Right cardiac atrium (tissue), 1 donor: ENCODE data around the genes ALOX5, SYT15B and MAPK8.

DNA sequence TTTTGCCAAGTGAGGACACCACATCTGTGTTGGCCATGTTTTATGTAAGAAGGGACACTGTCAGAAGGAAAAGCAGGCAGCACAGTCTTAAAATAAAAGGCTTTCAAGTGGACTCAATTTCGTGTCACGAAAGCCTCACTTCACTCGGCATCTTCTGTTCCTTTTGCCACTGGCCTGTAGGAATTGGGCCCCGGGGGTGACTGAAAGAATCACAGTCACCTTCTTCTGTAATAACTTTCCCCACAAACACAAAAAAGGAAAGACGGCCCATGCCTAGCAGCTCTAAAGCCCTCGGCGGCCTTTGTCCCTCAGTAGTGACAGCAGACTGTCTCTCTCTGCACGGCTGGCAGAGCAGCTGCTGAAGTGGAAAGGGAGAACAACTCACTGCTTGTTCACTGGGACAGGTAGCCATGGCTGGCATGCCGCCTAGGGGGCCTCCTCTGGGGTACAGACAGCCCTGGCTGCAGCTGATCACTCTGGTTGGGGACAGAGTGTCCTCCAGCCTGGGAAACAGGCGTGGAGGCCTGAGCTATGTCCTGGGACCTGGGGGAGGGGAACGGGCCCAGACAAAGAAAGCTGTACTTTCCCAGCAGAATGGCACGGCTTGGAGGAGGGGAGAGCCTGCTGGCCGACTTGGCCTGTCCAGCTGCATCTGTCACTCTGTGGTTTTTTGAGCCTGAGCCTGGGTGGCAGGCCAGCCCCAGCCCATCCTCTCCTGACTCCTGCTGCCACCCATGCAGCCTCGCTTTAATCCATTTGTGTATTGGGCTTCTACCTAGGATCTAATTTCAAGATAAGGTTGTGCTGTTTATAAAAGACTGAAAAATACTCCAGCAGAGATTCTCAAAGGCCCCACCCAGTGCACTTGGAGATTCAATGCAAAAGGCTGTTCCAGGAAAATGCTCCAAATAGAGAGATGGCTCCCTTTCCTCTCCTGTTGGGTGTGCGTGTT is 4.5 kb downstream of the RASSF4 start:
- PRO-cap: bidirectional peak, plus-strand start at position 301 of the sequence, minus-strand start at position 327 of the sequence; bidirectional peak, plus-strand start at position 479 of the sequence, minus-strand start at position 478 of the sequence

DNA sequence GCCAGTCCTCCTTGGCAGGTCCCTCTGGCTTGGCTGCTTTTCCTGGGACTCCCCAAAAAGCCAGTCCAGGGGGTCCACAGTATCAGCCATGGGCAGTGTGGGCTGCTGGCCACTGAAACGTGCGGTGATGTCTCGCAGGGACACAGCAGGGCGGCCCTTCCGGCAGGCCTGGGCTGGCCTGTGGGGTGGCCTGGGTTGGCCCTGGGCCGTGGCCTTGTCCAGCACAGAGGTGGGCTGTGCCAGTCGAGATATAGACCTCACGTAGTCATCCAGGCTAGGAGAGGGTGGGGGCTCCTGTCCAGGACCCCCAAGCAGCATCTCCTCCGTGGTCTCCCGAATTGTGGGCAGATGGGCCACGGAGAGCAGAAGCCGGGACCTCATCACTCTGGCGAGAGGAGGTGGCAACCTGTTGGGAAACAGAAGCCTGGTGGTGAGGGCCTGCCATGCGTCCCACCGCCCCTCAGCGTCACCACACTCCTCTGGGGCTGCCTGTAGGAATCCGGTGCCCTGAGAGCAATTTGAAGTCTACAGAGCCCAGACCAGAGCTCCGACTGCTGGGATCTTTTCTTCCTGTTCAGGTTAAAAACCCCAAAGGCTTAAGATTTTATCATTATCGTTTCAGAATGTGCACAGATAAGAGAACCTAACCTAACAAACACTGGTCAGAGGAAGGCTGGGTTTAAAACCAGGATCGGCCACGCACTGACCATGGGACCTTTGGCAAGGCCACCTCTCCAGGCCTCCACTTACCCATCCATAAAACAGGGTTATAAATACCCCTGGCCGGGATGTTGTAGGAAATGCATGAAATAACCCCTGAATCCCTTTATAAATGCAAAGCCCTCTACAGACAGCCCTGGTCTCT is 727 bp downstream of the DEPP1 start:
- PRO-cap: no peak

DNA sequence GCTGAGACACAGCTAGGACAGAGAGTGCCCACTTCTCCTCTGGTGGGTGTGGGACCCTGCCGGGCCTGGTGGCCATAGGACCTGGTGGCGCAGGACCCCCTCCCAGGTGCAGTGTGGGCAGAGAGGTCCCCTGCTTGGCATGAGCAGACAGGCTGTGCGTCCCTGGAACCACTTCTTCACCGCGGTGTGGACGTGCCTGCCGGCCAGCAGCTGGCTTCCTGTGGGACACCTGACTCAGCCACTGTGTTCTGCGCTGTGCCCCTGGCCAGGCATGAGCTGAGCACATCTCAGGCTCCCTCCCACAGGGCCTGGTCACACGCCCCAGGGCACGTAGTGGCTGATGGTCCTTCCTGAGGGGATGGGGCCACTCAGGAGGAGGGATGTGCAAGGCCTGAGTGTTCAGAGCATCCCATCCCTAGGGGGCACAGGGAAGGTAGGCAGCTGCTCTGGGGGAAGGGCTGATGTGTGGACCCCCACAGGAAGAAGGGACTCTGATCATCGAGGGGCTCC is 3.5 kb upstream of the DEPP1 start:
- PRO-cap: no peak

DNA sequence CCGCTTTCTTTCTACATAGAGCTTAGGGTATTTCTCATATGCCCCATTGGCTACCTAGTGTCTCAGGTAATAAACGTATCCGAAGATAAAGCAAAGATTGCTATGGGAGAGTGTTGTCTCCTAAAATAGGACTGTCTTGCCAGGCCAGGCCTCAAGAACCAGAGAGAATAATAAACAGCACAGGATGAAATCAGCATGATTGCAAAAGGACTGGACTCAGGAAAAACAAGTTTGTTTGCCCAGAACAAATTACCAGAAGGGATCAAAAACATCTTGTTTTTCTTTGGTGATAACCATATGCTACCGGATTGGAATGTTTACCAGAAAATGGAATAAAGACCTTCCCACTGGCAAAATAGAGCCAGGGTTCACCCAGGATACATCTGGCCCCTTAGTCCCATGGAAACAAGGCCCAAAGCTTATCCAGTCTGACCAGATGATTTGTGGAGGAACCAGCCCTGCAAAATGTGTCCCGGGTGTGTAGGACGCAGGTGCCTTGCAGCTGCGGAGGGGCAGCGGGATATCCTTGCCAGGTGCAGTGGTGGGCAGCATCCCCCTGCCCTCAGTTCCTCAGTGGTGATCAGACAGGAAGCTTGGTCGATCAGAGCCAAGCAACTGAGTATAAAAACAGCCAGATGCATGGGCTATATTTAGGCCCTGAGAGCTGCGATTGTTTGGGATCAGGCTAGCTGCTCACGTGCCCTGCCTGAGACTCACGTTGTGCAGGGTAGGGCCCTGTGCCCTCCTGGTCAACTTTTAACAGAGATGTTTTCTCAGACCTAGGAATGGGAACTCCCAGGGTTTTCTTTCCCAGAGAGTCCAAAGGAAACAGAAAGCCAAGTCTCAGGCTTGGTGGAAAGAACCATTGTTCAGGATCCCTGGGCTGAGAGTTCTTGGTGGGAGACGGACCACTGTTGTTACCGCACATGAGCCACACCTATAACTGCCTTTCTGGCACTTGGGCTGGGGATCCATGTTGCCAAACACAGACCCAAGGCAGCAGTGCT is 4.6 kb upstream of the ZNF22 start:
- PRO-cap: bidirectional peak, plus-strand start at position 709 of the sequence, minus-strand start at position 617 of the sequence

- PRO-cap: bidirectional peak, plus-strand start at chr10:45374191, minus-strand start at chr10:45374068
These were observed at the start of gene ALOX5 for GRCh38 chr10:45373502-45374468. Gene ALOX5, plus strand, starts transcription at chr10:45374216.

- PRO-cap: no peak
These were observed 72.5 kb downstream of the ALOX5 start for GRCh38 chr10:45446603-45446905.

DNA sequence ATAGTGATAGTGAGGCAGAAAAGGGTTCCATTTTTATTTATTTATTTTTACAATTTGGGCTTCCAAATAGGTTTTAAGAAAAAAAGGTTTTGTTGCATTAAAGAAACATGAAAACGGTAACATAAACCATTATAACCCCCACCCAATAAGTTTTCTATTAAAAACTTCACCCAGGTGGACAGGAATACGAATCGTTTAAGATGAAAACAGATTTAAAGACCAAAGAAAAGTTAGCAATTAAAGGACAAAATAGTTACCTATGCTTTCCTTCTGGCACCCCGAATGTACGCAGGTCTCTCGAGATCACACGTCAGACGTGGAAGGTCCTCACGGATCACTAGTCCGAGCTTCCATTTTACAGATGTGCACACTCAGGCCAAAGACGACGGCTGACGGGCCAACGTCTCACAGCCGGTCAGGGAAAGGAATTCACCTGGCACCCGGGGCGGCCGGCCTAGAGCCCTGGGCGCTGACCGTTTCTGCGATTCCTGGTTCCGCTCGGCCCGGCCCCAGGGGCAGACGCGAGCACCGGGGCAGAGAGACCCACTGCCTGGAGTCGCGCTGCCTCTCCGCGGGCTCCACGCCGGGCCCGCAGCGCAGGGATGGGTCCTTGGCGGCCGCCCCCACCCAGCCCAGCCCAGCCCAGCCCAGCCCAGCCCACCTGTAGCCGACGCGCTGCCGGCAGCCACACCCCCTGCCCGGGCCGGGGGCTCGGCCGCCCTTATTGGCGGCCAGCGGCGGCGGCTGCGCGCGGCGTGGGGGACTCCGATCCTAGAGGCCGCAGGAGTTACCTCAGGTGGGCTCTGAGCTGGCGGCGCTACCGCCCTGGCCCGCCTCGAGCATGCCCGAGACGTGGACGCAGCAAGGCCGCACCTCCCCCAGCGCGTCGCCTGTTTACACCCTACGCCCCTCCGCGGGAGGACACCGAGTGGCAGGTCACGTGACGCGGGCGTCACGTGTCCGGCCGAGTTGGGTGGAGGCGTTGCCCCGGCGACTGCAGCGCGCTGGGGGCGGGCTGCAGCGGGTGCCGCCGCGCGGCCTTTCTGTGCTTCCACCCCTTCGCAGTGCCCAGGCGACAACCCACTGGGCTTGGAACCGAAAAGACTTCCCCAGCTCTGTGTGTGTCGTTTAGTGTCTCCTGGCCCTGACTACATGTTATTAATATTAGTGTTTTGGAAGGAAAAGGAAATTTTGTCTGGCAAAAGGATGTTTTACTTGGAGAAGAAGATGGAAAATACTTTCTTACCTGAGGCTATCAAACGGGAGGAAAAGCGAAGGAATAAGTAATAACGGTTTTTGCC is 59.3 kb upstream of the MARCHF8 start:
- PRO-cap: unidirectional peak, plus-strand start at position 358 of the sequence; bidirectional peak, plus-strand start at position 999 of the sequence, minus-strand start at position 930 of the sequence

GRCh38 chr10:45969718-45970073 is 2.6 kb upstream of the TIMM23 start:
- PRO-cap: no peak

DNA sequence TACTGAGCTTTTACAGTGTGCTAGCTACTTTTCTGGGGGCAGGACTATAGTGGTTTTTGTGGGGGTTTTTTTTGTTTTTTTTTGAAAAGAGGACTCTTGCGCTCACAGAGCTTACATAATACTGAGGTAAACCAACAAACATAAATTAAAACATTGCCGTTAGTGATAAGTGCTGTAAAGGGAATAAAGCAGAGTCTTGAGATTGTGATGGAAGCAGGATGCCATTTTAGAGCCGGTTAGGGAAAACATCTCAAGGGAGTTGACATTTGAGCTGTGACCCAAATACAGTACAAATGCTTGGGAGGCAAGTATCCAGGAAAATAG is 1.8 kb downstream of the TIMM23 start:
- PRO-cap: no peak

- PRO-cap: no peak
These were observed 1.6 kb downstream of the NCOA4 start for GRCh38 chr10:46028672-46029277.

DNA sequence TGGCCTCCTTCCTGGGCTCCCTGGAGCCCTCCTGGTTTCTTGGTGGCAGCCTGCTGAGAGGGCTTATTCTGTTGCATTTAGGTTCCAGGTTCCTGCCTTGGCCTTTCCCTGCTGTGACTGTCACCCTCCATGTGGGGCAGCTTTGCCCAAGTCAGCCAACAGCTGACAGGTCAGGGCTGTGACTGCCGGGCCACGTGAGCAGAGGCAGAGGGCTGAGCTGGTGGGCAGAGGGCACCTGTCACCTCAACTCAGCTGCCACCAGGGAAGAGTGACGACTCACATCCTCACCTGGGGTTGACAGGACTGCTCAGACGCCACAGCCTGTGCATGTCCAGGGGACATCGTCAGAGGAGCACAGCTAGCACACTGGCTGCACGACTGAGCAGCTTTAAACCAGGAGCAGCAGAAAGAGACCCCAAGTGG is 45.4 kb upstream of the MSMB start:
- PRO-cap: no peak

DNA sequence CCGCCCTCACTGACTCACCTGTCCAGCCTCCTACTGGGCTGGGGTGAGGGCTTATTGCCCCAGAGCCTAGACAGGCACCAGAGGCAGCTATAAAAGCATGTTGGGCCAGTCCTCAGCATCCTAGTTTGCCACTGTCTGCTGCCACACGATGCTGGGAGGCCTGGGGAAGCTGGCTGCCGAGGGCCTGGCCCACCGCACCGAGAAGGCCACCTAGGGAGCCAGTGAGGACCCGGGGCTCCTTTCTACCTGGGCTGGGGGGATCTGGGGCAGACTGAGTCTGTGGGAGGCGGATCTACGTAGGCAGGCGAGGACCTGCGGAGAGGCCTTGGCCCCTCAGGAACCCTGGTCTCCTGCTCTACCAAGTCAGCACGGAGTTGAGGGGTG is 6.6 kb upstream of the ANXA8L1 start:
- PRO-cap: no peak

DNA sequence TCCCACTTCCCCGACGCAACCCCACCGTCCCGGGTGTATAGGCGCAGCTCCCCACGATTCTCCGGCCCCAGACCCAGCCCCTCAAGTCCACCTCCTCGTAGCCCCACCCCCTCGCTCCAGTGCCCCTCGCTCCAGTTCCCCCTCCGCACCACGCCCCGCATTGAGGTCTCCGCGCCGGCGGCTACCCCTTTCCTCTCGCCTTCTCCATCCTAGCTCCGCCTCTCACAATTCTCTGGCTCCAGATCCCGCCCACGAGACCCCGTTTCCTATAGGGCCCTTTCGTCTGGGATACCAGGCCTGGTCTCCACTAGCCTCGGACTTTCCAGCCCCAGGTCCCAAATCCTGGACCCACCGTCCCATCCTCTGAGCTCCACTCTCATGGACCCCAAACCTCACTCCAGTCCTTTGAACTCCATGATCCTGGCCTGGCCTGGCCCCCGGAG is 471 bp upstream of the GPRIN2 start:
- PRO-cap: no peak

DNA sequence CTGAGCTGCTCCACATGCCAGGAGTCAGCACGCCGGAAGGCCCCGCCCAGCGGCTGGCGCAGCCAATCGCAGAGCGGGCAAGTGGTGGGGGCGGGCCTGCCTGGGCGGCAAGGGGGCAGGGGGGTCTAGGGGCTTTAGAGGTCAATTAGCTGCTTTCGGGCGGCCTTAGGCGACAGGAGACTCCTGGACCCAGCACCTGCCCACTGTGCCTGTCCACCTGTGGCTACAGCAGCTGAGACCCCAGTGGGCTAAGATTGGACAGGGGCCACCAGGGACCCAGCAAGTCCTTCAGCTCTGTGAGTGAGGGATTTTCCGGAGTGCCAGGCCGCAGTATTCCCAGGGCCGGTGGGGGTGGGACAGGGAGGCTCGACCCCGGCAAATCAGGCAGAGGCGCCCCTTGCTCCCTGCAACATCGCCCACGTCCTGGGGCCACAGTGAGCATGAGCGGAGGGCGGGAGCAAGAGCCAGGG is 154.3 kb upstream of the PTPN20 start:
- PRO-cap: no peak

- PRO-cap: bidirectional peak, plus-strand start at chr10:47553583, minus-strand start at chr10:47553506
These were observed 29.6 kb upstream of the AGAP9 start for GRCh38 chr10:47552797-47553763.

GRCh38 chr10:47763038-47763609 is at the start of gene SYT15B:
Gene SYT15B, minus strand, starts transcription at chr10:47763592.
- PRO-cap: no peak

GRCh38 chr10:47942182-47942705 is 23.8 kb downstream of the NPY4R2 start:
- PRO-cap: unidirectional peak, minus-strand start at chr10:47942413

GRCh38 chr10:47986490-47987060 is 13.0 kb downstream of the FAM25C start:
- PRO-cap: no peak

GRCh38 chr10:48194751-48195377 is 79.6 kb downstream of the FRMPD2 start:
- PRO-cap: no peak

GRCh38 chr10:48306138-48307255 is at the start of gene MAPK8:
Gene MAPK8, plus strand, starts transcription at chr10:48306677.
- PRO-cap: bidirectional peak, plus-strand start at chr10:48306680, minus-strand start at chr10:48306353; bidirectional peak, plus-strand start at chr10:48307118, minus-strand start at chr10:48306936